Osteocyte (in vitro differentiated cells): ENCODE measurements around a stretch of chr1.

- PRO-cap: no peak
Measured at GRCh38 chr1:32937051-32937458, 27.6 kb downstream of the RNF19B start.

GRCh38 chr1:32984339-32985090 lies 19.9 kb upstream of the RNF19B start:
- PRO-cap: no peak

- PRO-cap: no peak
Measured at GRCh38 chr1:33156812-33157130, 25.1 kb downstream of the TRIM62 start.

- PRO-cap: no peak
Measured at GRCh38 chr1:33169318-33169987, 12.4 kb downstream of the TRIM62 start.

- PRO-cap: no peak
Measured at GRCh38 chr1:33175743-33177187, 5.6 kb downstream of the TRIM62 start.

DNA sequence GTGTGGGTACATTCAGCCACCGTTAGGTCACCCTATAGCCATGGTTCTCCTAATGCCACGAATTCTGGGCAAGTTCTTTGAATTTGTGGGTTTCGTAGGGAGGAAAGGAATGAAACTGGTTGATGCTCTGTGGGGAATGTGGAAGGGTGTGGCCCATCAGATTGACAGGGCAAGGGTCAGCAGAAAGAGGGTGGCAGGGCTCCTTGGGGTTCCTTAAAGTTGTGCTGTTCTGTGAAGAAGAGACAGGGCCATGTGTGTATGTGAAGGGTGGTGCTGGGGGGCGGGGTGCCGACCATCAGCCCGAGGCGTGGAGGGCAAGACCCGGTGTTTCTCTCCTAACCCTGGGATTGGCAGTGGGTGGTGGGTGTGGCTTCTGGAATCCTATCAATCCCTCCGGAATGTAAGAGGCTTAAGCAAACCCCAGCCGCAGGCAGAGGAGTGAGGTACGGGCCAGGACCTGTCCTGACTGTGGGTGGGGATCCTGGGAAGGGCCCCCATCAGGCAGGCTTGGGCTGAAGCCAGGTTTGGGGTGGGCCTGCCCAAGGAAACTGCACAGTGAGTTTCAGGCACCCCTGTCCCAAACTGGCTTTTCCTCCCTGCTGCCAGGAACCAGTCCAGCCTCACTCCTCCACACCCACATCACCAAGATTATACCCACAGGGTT lies 35.3 kb upstream of the ZNF362 start:
- PRO-cap: no peak

DNA sequence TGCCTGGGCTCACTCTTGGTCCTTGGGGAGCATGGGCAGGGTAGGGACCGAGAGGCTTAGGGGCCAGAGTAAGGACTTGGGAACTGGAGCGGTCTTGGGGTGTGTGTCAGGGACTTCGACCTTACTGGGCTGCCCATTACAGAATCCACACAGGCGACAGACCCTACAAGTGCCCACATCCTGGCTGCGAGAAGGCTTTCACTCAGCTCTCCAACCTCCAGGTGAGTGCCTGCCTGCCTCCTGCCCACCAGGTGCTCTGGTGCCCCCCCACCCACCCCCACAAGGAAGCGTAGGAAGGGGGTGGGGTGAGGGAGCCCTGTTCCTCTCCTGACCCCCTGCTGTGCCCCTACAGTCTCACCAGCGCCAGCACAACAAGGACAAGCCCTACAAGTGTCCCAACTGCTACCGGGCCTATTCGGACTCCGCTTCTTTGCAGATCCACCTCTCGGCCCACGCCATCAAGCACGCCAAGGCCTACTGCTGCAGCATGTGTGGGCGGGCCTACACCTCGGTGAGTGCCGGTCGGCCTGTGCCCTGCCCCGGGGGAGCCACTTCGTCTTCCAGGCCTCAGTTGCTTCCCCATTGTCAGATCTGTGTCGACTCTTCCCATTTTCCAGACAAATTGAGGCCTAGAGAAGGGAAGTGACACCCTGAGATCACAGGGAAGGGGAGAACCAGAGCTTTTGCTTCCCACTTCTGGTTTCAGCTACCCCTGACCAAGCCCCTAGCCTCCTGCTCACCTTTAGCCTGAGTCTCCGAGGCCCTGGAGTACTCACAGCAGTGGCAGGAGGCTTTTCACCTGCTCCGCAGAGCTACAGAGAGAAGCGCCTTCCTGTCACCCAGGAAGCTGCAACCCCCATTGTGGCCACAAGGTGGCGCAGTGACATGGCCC lies 25.9 kb downstream of the A3GALT2 start:
- PRO-cap: no peak

GRCh38 chr1:33333521-33334624 lies 13.0 kb upstream of the A3GALT2 start:
- PRO-cap: no peak

- PRO-cap: no peak
Measured at GRCh38 chr1:33340922-33341664, 20.2 kb upstream of the A3GALT2 start.

DNA sequence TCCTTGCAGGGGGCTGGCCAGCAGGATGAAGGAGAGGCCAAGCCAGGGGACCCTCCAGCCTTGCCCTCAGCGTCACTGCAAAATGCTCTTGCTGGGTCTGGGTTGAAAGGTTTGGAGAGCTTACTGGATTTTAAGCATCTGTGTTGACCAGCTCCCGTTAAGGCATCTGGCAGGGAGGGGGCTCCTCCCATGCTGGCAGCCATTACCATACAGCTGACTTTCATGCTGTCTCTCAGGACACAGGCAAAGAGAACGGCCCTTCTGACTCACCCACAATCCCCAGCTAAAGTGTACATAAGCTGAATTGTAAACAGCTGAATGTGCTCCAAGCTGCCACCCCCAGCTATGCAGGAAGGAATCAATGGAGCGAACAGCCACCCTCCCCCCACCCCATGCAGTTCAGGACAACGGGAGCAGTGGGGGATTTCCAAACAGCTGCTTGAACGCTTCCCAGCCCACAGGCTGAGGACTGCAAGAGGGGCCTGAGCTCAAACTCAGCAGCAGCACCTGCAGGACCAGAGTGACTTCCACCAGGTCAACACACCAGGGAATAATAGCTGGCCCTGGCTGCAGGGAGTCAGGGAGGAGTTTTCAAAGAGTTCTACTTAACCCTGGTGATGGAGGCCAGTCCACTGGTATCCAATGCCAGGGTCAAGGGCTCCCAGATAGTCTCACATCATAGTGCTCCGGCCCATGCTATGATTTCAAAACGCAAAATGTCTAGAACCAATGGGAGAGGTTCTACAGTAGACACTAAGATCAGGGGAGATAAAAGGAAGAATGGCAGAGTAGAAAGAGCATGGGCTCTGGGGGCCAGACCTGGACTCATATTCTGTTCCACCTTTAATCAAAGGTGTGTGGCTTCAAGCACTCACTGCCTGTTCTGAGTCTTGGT lies 21.5 kb upstream of the A3GALT2 start:
- PRO-cap: no peak

DNA sequence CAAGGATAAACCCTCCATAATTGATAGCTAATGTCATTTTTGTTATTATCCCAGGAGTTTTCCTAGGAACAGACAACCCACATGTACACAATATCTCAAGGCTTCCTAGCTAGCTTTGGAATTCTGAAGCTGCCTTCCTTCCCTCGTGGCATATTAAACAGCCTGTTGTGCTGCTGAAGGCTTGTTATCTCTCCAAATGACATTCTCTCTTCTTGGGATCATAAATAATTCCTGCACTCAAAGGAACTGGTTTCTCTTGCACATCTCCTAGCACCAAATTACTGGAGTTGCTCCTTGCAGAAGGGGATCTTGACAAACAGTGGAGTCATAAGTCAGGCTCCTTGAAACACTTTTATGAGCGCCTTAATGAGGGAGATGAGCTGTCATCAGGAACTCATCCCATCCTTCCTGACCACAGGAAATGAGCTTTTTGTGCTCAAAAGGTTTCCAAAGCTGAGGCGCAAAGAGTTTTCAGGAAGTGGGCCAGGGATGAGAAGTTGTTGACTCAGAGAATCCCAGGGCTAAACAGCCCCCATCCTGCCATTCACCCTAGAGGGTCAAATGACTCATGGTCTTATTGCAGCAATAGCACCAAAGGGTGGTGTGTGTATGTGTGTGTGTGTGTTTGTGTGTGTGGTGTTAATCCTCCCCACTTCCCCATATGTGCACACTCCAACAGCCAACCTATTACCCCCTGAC lies 2.6 kb upstream of the PHC2 start:
- PRO-cap: no peak

- PRO-cap: no peak
Measured at GRCh38 chr1:33459714-33460367, 12.6 kb upstream of the ZSCAN20 start.

- PRO-cap: no peak
Measured at GRCh38 chr1:34378299-34378571, 201.5 kb downstream of the C1orf94 start.

GRCh38 chr1:34683651-34684099 lies 71.2 kb upstream of the GJB5 start:
- PRO-cap: no peak

GRCh38 chr1:34835374-34836176 lies 24.0 kb downstream of the SMIM12 start:
- PRO-cap: no peak

- PRO-cap: no peak
Measured at GRCh38 chr1:34851445-34851809, 8.1 kb downstream of the SMIM12 start.

- PRO-cap: no peak
Measured at GRCh38 chr1:35146157-35146795, 46.7 kb downstream of the SFPQ start.

- PRO-cap: no peak
Measured at GRCh38 chr1:35178628-35179410, 14.1 kb downstream of the SFPQ start.

- PRO-cap: bidirectional peak, plus-strand start at chr1:35192164, minus-strand start at chr1:35191870
Measured at GRCh38 chr1:35191606-35192316, 1.2 kb downstream of the SFPQ start.

GRCh38 chr1:35452005-35452501 lies 105.2 kb downstream of the KIAA0319L start:
- PRO-cap: no peak